Jurkat, Clone E6-1 (cell line): ENCODE results near the genes ADAMTS4 and PBX1.

GRCh38 chr1:161198827-161199503 is at the start of gene ADAMTS4:
TSS of gene ADAMTS4 (minus strand) at chr1:161199054.
- RRBS = no CpG with 5 or more reads among the region's 11 CpGs

- RRBS = no CpG with 5 or more reads among the region's 12 CpGs
Observed at GRCh38 chr1:161209762-161210571, 5.1 kb upstream of the FCER1G start.

GRCh38 chr1:161217935-161219016 is 3.2 kb downstream of the FCER1G start:
- RRBS = no CpG with 5 or more reads among the region's 14 CpGs

DNA sequence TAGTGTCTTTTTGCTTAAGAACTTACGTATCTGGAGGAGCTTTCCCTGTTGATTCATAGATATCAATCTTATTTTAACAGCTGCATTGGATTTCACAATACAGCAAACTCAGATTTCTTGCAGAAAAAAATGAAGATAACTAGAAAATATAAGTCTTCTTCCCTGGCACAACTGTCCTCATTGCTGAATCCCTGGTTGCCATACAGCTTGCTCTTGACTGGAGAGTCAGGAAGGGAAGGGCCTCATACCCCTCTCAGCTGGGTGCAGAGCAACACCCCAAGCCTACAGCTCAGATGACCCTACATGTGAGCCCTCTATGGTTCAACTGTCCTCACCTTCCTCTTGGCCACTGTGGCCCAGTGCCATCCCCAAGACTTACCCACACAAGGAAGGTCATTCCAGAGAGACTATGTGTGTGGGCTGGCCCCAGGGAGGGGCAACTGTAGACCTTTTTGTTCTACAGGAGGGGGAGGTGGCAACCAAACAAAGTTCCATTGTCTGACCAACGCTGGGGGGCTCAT is 1.7 kb downstream of the MPZ start:
- RRBS = no CpG with 5 or more reads among the region's 2 CpGs

GRCh38 chr1:161378950-161379386 is 11.3 kb upstream of the CFAP126 start:
- RRBS = no CpG with 5 or more reads among the region's 23 CpGs

DNA sequence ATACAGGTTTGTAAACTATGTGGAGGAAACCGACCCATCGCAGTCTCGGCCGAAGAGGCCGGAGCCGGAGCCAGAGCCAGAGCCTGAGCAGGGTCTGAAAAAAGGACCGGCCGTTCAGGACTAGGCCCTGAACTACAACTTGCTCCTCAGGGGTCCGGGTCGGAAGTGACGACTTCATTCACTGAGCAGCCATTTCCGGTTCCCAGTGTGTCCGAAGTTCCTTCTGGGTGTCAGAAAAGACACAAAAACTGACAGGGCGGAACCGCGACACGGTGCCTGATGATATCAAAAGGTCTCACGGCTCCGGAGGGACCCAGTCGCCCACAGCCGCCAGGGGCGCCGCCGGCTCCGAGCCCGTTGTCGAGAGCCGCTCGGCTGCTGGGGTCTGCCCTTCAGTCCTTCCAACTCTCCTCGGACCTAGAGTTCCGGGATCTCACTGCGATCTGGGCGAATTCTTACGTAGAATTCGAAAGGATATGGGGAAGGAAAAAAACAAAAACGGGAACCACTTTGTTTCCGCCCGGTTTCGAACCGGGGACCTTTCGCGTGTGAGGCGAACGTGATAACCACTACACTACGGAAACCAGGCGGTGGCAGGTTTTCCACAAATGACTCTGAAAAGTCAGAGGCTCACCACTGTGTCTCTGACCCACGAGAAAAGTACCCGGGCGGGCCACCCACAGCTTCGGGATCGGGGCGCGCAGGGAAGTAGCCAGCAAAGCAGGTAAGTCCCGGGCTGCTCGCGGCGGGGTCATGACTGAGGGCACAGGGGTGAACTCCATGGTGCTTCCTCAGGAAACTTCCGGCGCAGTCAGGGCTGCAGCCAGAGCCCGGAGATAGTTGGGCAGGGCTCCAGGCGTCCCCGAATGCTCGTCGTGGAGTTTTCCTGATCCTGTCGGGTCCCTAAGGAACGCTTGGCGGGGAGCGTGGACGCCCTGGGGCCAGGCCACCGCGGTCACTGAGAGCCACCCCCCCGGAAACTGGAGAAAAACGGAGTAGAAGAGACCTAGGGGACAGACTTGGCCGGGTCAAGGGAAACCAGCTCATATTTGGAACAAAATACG is 31.8 kb upstream of the CFAP126 start:
- RRBS = 2% methylated on average over 34 of the region's 75 CpGs

- RRBS = no CpG with 5 or more reads among the region's 44 CpGs
Observed at GRCh38 chr1:161539666-161540615, 9.7 kb downstream of the FCGR3A start.

GRCh38 chr1:161718666-161719369 is 2.5 kb upstream of the FCRLB start:
- RRBS = no CpG with 5 or more reads among the region's 7 CpGs

- RRBS = no CpG with 5 or more reads among the region's 7 CpGs
Observed at GRCh38 chr1:161872139-161872813, 106.2 kb downstream of the ATF6 start.

DNA sequence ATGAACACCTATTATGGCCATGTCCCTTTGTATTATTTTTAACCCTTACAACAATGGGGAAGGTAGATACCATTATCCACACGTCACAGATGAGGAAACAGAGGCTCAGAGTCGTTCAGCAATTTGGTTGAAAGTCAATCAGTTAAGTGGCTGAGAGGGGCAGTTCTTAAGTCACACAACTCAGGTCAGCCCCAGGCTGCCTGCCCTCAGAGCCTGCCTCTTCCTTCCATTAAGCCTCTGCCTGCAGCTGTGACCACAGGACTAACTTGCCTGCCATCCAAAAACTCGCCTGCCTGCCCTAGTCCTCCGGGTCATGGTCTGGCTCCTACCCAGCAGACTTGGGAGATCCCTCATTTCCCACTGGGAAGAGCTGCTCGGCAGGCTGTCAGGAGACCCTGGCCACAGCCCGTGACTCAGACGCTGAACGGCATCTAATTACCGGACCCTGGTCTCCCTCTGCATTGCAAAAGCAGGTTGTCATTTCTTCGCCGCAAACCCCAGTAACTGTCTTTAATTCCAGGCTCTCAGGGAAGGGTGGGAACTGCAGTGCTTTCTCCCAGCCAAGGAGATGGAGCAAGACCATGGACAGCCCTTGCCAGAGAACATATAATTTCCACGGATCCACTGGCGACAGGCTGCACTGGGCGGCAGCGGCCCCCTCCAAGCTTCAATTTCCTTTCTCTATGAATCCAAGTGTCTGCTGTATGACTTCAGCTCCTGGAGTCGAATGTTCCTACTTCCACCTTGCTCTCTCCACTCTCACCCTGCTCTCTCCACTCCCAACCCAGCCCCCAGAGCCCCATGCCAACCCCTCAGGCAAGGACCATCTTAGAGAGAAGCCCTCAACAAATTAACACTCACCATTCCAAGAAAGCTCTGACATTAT is 20.5 kb downstream of the OLFML2B start:
- RRBS = 95% methylated on average over 4 of the region's 16 CpGs

- RRBS = no CpG with 5 or more reads among the region's 6 CpGs
Observed at GRCh38 chr1:162017320-162017881, 6.3 kb downstream of the OLFML2B start.

DNA sequence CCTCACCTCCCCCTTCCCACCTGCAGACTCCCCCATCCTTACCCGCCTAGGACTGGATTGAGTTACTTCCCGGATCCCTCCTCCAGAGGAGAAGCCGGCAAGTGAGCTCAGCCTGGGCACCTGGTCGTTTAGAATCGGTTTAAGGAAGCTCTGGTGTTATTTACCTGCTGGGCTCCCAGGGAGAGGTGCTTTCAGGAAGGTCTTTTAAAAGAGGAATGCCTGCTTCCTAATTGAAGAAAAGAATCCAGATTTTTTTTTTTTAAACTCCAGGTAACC is 946 bp downstream of the NOS1AP start:
- RRBS = no CpG with 5 or more reads among the region's 5 CpGs

GRCh38 chr1:162370206-162370612 is 6.4 kb downstream of the SPATA46 start:
- RRBS = no CpG with 5 or more reads among the region's 1 CpG

DNA sequence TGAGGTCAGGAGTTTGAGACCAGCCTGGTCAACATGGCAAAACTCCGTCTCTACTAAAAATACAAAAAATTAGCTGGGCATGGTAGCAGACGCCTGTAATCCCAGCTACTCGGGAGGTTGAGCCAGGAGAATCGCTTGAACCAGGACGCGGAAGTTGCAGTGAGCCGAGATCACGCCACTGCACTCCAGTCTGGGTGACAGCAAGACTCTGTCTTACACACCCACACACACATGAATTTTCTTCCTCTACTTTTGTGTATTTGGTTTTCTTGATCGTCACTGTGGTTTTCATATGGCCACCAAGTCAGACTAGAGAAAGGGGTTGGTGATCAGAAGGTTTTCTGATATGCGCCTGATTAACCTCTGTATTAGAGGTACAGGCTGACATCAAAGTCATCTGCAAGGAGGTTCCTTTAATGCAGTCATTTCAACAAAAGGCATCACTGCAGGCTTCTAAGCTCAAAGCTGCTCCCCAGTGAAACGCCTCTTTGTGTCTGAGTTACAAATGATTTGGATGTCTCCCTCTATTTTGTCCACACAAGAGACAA is 11.1 kb downstream of the SH2D1B start:
- RRBS = no CpG with 5 or more reads among the region's 11 CpGs

DNA sequence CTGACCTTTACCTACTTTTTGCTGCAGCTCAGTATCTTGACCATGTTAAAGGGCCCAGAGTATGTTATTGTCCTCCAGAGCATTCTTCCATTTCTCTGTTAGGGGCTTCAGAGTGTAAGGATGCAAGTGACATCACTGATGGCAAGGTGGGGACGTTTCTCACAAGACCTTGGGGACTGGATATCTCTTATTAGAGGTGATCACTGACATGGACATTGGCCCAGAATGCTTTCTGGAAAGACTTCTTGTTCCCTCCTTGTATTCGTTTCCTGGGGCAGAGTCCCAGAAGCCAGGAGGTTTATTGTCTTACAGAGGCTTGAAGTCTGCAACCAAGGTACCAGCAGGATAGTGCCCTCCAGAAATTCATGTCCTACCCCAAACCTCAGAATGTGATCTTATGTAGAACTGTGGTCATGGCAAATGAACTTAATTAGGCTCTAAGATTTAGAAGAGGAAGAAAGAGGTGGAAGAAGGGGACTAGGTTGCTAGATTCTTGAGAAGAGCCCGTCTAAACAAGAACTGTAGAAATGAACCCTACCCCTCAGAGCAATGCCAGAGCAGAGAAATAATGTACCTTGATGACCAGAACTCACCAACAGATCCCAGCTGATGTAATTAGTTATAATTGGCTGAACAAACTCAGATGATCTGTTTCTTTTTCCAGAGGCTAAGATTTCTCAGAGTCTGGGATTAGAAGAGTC is 9.9 kb upstream of the SH2D1B start:
- RRBS = no CpG with 5 or more reads among the region's 3 CpGs

- RRBS = no CpG with 5 or more reads among the region's 10 CpGs
Observed at GRCh38 chr1:162690583-162691800, 58.7 kb downstream of the DDR2 start.

- RRBS = no CpG with 5 or more reads among the region's 10 CpGs
Observed at GRCh38 chr1:162747134-162747747, 43.3 kb upstream of the HSD17B7 start.

GRCh38 chr1:162772671-162773209 is 17.8 kb upstream of the HSD17B7 start:
- RRBS = no CpG with 5 or more reads among the region's 3 CpGs

GRCh38 chr1:164558983-164560147 is at the start of gene PBX1:
TSS of gene PBX1 (plus strand) at chr1:164559184.
- RRBS = 21% methylated on average over 8 of the region's 33 CpGs

- RRBS = 89% methylated on average over 9 of the region's 73 CpGs
Observed at GRCh38 chr1:164576113-164577199, 17.5 kb downstream of the PBX1 start.